ENCODE results near the gene PUM2.

DNA sequence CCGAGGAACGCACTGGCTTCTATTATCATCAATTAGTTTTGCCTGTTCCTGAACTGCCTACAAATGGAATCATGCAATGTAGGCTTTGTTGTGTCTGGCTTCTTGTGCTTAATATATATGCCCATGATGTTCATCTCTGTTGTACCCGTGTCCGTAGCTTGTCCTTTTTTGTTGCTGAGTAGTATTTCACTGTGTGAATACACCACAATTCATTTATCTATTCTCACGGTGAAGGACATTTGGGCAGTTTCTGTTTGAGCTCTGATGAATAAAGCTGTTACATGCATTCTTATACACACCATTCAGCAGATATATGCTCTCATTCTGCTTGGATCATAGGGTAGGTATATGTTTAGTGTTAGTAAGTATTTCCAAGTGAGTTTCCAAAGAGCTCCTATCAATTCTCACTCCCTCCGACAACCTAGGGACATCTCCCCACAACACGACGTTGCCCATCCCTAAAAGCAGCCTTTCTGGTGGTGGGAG, 27.5 kb downstream of the SDC1 start:
- PRO-cap, 2 experiments: no peak in any of the 2 experiments

GRCh38 chr2:20223806-20224172, 1.1 kb downstream of the SDC1 start:
- PRO-cap, 2 experiments: no peak in any of the 2 experiments

DNA sequence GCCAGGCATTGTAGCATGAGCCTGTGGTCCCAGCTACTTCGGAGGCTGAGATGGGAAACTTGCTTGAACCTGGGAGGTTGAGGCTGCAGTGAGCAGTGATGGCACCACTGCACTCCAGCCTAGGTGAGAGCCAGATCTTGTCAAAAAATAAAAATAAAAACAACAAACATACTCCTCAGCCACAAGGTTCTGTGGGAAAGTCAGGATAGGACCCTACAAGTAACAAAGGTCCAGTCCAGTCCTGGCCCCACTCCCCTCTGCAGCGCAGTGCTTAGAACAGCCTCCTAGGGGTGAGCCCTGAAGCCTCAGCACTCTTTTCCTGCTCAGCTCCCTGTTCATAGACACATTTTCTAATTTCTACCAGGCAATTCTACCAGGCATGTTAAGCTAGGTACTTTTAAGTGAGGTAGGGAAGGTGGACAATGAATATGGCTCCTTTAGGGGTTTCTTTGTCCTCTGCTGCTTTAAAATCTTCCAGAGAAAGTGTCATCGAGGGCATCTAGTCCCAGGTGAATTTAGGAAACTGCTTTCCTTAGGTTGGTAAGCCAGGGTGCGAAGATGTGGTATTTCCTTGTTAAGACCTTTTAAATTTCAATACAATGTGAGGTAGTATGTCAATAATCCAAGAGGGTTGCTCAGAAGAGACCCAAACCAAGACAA, 22.2 kb upstream of the SDC1 start:
- PRO-cap, 2 experiments: no peak in any of the 2 experiments

DNA sequence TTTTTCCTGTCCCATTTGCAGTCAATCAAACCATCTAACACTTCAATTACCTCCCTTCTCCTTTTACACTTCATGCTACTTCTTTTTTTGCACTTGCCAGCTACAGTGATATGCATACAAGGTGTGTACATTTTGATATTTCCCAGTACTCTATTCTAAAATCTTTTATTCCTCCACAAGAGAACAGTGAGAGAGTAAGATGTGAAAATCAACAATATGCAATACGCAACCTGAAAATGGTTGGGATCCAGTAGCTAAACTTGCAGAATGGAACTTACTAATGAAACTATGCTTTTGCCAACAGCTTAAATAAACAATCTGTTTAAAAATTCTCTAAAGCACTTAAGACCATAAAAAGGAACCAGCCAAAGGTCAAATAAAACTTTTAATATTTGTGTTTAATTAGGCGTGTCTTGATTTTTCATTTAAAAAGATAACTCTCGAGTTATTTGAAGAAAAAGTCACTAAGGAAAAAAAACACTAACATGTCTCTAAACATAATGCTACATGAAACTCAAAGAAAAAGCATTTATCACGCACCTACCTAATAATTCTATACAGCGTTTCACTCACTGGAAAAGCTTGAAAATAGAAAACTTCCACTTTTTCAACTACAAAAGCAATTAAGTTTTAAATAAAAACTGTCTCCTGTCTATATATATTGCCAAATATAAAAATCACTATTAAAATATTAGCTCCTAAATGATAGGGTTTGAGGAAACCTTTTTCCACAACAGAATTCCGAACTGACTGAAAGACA, 3.5 kb downstream of the PUM2 start:
- PRO-cap, 2 experiments: no peak in any of the 2 experiments

GRCh38 chr2:20350480-20351220, at the start of gene PUM2:
Gene PUM2 (minus strand): TSS chr2:20350844.
- PRO-cap, 2 experiments: peak in 2 of 2 experiments; most common plus-strand start chr2:20350557 (in 1); most common minus-strand start chr2:20350844 (in 1)

DNA sequence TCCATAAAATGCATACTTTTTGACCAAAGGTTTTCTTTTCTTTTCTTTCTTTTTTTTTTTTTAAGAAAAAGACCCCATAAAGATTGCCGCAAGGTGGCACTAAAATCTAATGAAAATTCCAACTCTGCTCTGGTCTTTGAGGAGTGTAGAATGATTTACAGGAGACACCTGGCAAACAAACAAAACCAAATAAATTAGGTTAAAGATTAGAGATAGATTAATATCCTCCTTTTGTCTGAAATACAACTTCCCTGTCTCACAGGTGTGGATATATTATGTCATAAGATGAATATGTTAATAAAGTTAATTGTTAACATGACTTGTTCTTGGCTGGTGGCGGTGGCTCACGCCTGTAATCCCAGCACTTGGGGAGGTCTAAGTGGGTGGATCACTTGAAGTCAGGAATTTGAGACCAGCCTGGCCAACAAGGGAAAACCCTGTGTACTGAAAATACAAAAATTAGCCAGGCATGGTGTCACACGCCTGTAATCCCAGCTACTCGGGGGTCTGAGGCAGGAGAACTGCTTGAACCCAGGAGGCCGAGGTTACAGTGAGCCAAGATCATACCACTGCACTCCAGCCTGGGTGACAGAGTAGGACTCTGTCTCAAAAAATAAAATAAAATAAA, 3.5 kb upstream of the RHOB start:
- PRO-cap, 2 experiments: no peak in any of the 2 experiments

GRCh38 chr2:20474813-20475714, 28.2 kb downstream of the RHOB start:
- PRO-cap, 2 experiments: no peak in any of the 2 experiments

DNA sequence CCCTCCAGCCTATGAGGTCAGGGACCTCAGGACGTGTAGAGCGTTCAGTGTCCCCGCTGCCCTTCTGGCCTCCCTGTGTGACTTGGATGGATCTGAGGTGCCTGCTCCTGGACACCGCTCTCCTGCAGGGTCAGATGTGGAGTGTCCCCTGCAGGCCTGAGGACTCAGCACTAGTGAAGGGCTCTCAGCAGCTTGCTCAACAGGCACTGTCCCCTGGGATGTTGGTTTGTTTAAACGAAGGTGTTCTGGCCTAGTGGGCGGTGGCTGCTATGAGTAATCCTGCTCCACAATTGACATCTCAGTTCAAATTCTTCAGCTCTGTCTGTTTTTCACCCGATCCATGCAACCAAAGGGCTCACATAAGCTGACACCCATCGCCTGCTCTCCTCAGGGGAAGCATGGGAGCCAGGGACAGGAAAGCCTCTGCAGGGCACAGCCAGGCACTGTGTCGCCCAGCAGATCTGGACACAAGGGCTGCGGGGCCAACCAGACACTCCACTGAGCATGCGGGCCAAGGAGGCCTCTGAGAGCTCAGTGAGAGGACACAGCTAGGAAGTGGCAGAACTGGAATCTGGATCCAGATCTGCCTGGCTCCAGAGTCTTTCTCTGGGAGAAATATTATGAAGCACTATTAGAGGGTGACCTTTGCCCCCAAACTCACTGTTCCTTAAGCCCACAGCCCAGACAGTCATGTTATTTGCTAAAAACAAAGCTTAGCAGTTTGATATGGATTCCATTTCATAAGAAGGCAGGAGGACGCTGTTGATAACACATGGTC, 78.5 kb downstream of the RHOB start:
- PRO-cap, 2 experiments: no peak in any of the 2 experiments

GRCh38 chr2:20578822-20579958, 71.7 kb downstream of the HS1BP3 start:
- PRO-cap, 2 experiments: no peak in any of the 2 experiments

DNA sequence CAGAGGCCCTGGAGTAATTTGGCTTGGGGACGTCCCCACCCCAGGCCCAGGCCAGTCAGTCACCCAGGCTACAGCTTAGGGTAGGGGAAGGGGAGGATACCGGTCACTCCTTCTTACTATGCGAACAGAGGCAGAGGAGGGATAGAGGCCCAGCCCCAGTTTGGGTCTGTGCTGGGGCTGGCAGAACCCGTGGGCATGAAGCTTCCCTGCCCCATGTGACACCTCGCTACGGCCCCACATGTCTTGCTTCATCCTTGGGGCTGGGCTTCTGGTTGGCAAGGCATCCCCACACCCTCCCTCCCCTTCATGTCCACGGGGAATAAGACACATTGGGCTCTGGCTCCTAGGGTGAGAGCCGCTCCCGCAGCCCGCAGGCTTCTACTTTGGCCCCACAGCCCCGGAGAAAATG, 32.5 kb downstream of the HS1BP3 start:
- PRO-cap, 2 experiments: no peak in any of the 2 experiments

DNA sequence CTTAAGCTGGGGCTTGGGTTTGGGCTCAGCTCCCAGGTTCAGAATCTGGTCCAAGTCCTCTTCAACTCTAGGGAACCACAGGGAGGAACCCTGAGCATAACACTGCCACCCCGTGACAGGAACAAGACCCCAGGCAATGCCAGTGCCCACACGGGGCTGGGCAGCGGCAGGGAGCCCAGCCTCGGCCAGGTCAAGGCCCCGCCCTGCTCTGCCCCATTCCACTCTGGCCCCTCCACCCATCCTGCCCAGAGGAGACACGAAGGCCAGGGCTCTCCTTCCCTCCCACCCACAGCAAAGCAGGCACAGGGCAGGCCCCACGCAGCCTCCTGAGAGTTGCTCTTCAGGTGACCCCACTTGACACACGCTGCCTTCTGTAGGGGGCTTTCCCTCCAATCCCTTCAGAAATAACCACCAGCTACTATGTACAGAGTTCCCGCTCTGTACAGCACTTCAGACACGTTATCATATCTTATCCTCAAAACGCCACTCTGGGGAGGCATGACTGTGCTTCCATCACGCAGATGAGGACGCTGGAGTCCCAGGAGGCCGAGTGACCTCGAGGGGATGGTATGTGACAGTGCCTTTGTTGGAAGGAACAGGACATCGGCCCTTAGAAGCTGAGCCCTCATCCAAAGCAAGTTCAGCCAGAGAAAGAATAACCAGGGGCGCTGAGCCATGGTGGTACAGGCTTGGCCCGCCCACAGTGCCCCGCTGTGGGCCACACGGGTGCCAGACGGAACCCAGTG, 31.5 kb downstream of the HS1BP3 start:
- PRO-cap, 2 experiments: no peak in any of the 2 experiments

GRCh38 chr2:20651434-20651893, 566 bp upstream of the HS1BP3 start:
- PRO-cap, 2 experiments: no peak in any of the 2 experiments

DNA sequence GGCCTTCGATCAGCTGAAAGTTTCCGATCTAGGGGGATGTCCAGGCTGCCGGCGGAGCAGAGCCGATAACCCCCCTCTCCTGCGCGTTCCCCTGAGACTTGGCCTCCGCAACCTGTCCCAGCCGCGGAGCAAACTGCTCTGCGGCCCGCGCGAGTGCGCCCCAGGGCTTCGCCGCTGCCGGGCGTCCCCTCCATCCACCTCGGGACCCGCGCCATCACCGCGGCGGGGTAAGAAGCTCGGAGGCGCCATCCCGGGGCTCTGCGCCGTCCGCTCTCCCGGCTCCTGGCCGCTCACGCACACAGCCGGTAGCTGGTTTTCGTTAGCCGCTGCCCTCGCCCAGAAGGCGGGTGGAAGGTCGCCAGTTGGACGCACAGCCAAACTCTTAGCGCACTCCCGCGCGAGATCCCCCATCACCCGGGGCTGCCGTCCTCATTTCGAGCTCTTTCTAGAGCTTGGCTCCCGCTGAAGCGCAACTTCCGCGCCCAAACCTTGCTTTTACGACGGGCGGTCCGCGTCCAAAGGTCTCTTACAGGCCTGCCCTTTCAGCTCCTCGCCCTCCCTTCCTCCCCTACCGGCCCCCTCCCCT, 848 bp upstream of the GDF7 start:
- PRO-cap, 2 experiments: no peak in any of the 2 experiments

GRCh38 chr2:20732937-20733398, 66.0 kb downstream of the GDF7 start:
- PRO-cap, 2 experiments: no peak in any of the 2 experiments

- PRO-cap, 2 experiments: no peak in any of the 2 experiments
These were observed 26.4 kb downstream of the APOB start for GRCh38 chr2:21017294-21017966.

DNA sequence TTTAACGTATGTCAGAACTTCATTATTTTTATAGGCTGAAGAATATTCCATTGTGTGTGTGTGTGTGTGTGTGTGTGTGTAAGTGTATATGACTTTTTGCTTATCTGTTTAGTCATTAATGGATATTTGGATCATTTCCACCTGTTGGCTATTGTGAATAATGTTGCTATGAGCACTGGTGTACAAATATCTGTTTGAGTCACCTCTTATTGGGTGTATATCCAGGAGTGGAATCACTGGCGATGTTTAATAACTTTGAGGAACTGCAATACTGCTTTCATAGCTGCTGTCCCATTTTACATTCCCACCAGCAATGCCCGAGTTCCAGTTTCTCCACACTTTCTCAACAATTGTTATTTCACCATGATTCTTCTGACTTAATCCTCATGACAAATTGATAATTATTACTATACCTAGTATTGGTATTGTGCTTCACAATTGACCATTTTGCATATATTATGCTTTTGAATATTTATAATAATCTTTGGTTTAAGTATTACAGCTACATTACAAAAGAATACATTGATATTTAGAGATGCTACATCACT, 30.2 kb upstream of the TDRD15 start:
- PRO-cap, 2 experiments: no peak in any of the 2 experiments

DNA sequence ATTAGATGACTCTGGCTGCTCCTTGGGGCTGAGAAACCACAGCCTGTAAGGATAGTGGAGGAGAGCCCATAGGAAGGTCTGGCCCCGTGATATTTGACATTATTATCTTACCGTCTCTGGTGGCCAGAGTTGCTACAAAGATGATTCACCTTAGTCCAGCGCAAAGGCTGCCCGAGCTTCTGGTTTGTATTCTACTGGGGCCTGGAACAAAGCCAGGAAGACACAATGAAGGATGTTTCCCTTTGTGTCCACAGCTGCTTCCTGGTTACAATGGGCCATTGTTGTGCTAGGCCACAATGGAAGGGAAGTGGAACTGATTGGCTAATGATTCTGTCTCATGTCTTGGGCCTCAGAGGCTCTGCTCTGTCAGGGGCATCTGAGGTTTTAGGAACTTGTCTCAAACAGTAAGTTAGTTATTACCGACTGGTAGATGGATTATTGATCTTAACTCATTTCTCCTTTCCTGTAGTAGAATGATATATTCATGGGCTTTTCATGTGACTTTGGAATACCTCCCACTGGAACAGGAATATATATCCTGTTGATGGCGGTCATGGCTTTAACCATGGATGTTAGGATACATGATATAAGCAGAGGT, 132.3 kb downstream of the TDRD15 start:
- PRO-cap, 2 experiments: no peak in any of the 2 experiments

GRCh38 chr2:21423292-21423660, 299.5 kb downstream of the TDRD15 start:
- PRO-cap, 2 experiments: no peak in any of the 2 experiments

DNA sequence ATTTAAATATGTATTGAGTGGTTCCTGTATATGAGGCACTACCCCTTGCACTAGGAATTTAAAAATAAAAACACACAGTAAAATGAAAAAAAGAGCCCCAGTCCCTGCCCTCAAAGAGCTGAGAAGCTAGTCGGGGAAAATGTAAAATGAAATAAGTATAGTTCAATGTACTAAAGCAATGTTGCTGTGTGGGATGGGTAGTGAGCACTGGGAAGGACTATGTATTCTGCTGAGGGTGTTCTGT, 1094.8 kb upstream of the KLHL29 start:
- PRO-cap, 2 experiments: no peak in any of the 2 experiments

DNA sequence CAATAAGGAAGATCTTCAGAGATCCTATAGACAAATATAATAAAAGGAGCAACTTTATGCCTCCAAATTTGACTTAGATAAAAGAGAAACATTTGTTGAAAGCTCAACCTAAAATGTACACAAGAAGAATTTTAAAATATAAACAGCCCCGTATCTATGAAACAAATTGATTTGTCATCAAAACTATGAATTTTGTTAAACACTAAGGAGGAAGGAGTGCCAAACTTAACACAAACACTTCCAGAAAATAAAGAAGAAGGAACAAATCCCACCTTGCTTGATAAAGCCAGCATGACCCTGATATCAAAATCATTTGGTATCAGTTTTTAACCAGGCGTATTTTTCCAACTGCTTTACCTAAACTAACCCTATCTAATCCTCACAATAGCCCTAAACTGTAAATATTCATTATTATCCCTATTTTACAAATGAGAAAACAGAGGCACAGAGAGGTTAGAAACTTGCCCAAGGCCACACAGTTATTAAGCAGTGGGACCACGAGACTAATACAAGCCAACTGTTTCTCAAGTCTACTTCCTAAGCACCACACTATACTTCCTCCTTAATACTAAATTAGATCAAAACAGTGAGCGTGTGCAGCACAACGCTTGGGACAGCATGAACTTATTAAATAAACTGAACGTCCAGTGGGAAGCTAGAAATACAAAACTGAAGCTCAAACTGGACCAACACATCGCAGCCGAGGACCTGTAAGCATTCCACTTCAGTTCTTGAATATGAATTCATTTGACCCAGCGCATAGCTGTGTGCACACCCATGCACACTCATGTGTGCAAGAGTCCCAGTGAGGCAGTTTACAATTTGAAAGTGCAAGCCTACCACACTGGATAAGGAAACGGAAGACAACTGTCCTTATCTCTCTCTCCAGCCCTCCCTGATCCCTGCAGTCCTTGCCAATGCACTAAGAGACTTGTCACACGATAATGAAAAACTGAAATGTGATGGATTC, 186.9 kb upstream of the KLHL29 start:
- PRO-cap, 2 experiments: no peak in any of the 2 experiments

Data from cytotoxic T cell (primary cell).